Mesenteric fat pad (tissue), 1 donor: ENCODE measurements around a stretch of chr10.

- PRO-cap = no peak
Measured at GRCh38 chr10:78266931-78267603, 233.4 kb downstream of the RPS24 start.

- PRO-cap = unidirectional peak, minus-strand start at chr10:78300255
Measured at GRCh38 chr10:78299775-78300430, 266.2 kb downstream of the RPS24 start.

DNA sequence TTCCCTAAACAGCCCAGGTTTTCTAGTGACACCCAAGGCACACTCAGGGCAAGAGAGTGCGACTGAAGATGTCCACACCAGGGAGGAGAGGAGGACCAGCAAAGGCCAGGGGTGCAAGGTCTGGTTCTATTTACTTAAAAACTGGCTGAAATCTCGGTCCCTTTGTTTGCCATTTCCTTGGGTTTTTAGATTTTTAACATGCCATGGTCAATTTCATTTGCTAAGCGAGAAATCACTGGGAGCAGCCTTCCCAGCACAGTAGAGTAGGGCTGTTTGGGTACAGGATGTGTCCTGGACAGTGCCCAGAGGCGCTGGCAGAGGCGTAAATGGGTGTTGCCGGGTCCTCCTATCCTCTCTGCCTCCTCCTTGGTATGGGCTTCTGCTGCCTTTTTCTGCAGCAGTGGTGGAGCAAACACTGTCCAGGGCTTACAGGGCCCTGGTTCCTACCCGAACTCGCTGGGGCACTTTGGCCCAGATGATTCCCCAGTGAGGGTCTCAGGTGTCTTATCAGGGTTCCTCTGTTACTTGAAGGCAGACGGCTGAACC is 298.3 kb downstream of the RPS24 start:
- PRO-cap = no peak

DNA sequence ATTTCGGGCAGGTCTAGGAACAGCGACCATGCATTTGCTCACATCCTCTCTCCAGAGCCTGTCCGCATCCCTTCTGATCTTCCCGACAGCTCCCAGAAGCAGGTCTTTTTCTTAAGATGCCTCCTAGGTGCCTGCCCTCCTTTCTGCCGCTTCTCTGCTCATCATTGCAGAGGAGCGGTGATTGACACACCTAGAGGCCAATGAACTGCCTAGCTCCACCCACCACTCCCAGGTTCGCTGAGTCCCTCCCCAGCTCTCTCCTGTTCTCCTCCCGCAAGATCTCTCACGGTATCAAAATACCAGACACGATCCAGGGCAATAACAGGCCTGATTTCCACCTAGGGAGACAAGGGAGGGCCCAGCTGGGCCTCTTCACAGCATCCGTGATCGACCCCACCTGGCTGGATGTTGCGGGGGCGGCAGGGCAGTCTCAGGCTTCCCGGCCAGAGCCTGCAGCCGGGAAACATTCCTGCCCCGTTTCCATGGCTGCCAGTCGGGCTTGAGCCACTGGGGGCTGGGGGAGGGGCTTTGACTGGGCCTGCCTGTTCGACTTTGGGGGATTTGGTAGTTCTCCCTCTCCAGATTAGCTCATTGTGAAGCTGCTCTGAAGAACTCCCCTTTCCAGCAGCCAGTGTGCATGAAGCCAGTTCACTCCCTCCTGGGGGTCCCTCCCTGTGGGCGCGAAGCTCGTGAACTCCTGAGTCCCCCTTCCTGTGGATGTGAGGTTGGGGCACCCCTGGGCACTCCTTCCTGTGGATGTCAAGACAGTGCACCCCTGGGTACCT is 373.5 kb downstream of the RPS24 start:
- PRO-cap = no peak

DNA sequence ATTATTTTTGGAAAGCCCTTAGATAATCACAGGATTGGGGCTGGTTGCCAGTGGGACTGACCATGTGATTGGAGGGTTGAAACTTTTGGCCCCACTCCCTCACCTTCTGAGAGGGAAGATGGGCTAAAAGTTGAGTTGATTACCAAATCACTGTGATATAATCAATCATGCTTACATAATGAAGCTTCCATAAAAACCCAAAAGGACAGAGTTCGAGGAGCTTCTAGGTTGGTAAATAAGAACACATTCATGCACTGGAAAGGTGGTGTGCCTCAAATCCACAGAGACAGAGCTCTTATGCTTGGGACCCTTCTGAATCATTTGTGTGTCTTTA is 393.9 kb downstream of the RPS24 start:
- PRO-cap = no peak

DNA sequence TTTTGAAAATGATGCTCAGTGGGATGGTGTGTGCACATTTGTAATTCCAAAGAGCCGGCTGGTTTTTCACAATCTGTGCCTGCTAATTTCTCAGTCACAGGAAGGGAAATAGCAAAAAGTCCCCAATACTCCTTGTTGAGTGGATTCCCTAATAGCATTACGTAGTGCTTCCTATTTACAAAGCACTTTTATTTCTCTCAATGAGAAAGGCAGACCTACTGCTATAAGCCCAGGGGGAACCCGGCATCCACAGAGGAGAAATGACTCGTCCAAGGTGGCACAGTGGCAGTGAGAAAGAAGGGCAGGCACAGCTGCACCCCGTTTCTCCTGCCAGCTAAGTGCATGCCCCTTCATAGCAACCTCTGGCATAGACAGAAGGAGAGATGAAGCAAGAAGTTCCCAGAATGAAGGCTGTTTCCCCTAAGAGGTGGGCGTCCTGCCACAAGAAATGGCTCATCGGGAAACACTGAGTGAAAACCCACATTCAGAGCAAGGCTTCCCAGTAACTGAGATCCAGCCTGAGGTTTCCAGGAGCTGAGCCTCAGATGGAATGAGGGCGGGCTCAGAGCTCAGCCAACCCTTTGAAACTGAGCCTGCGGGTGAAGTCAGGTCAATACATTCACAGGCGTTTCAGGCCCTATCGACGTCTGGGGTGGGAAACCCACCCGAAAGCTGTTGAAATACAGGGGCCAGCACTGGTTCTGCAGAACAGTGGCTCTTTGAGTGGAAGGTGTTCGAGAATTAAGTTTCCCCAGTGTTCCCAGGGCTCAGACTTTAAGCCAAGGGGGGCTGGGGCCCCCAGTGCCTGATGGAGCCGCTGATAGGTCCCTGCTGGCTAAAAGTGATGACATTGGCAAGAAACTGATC is 510.0 kb downstream of the RPS24 start:
- PRO-cap = no peak

DNA sequence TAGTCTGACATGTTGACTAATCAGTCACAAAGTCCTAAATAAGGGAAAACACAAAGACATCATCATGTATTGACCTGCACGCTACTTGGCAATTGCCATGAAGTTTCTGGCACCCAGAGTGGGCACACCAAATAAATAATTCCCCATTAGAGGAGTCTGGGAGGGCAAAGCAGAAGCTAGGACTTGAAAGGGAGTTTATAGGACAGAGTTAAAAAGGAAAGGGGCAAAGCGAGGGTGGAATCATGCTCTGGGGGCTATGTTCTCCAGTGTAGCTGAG is 417.3 kb upstream of the ZMIZ1 start:
- PRO-cap = no peak

GRCh38 chr10:78802460-78803325 is 266.1 kb upstream of the ZMIZ1 start:
- PRO-cap = no peak

DNA sequence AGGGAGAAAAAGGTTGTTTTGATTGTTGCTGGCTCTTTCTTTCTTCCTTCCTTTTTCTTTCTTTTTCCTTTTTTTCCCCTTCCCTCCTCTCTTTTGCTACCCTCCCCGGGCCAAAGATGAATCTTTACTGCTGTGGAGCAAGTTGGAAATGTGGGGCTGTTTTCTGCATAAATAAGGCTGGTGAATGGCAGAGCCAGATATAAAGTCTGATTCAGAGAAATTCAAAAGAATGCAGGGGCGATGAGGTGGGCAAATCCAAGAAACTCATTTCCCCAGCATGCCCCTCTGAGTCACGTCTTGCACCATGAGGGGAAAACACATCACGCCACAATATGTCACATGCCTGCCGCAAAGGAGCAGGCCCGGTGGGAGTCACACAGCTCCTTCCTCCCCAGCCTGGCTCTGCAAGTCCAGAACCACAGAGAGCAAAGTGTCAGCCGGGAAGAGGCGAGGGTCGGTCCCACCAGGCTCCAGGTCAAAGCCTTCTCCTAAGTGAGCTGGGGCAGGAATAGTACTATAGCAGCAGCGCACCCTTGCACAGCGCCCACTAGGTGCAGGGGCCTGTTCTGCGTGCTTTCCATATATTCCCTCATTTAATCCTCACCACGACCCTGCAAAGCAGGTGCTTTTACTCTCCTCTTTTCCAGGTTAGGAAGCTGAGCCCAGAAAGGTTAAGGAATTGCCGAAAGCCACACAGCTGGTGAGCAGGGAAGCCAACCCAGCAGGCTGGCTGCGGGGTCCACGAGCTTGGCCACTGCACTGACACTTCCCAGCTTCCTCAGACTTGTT is 94.2 kb upstream of the ZMIZ1 start:
- PRO-cap = no peak

- PRO-cap = no peak
Measured at GRCh38 chr10:78977719-78978488, 90.9 kb upstream of the ZMIZ1 start.

GRCh38 chr10:79059101-79059736 is 9.5 kb upstream of the ZMIZ1 start:
- PRO-cap = no peak

- PRO-cap = no peak
Measured at GRCh38 chr10:79069834-79070694, 1.3 kb downstream of the ZMIZ1 start.

DNA sequence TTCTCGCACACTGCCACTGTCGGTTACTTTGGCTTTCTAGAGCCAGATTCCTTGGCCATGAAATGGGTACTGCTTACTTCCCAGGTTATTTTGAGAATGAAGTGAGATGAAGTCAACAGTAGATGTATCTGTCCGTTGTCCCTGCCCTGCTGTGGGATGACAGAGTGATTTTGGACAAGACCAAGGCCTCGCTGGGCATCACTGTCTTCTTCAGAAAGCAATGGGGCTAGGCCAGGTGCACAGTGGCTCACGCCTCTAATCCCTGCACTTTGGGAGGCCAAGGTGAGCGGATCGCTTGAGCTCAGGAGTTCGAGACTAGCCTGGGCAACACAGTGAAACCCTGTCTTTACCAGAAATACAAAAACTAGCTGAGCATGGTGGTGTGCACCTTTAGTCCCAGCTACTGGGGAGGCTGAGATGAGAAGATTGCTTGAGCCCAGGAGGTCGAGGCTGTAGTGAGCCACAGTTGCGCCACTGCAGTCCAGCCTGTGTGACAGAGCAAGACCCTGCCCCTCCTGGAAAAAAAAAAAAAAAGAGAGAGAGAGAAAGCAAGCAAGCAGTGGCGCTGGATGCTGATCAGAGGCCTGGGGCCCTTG is 25.8 kb downstream of the ZMIZ1 start:
- PRO-cap = no peak

DNA sequence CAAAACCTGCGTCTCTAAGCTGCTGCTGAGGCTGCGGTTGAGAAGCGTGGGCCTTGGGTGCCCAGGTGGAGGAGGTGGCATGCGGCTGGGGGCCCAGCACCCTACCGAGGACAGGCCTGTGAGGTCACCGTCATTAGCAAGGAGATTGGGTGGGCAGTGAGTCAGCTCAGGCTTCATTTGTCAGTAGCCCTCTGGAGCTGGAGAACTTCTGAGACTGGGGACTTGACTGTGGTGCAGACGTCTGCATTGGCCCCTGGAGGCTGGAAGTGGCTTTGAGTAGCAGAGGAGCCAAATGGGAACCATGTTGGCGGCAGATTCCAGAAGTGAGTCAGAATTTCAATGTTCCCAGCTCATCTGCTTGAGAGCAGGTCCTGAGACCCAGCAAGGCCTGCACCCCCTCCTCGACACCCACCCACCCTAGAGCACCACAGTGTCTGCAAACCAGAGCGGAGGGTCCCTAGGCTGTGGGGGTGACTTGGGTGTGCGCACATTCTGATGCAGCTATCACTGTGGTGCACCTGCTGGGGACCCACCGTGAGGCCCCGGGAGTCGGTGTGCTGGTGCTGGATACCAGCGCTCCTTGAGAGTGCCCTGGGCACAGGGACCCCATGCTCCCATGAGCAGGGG is 30.1 kb downstream of the ZMIZ1 start:
- PRO-cap = no peak

- PRO-cap = no peak
Measured at GRCh38 chr10:79099982-79100667, 31.4 kb downstream of the ZMIZ1 start.

DNA sequence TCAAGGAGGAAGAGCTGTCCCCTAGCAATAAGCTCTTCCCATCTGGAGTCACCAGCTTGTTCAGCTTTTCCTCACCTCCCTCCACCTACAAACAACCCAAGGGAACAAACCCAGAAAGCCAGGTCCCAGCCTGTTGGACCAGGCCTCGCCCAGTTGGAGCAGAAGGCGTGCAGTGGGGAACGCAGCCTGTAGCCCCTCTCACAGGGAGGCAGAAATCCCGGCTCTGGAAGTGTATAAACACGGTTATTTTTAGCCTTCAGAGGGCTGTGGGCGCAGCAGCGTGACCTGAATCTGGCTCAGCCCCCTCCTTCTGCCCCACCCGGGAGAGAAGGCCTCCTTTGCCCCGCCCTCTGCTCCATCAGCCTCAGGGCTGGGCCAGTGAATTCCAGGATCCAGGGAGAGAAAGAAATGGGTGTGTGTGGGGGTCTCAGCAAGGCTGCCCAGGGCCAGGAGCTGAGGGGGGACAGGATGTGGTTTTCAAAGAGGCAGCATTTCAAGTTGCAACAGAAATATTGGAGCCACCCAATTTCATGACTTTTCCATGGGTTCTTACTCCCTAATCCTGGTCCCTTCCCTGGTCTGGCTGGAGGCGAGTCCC is 33.4 kb downstream of the ZMIZ1 start:
- PRO-cap = no peak

DNA sequence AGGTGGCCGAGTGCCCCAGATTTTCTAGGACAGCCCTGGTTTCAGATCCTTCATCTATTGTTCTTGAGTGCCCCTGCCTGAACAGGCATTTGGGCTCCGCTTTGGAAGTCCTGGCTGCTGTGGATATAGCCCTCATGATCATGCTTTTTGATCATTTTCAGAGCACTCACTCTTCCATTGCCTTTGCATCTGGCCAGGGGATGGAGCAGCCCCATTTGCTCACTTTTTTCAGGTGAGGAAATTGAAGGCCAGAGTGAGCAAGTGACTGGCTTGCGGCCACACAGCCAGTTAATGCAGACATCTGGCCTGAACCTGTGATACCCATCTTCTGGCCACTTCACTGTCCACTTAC is 38.1 kb downstream of the ZMIZ1 start:
- PRO-cap = no peak

DNA sequence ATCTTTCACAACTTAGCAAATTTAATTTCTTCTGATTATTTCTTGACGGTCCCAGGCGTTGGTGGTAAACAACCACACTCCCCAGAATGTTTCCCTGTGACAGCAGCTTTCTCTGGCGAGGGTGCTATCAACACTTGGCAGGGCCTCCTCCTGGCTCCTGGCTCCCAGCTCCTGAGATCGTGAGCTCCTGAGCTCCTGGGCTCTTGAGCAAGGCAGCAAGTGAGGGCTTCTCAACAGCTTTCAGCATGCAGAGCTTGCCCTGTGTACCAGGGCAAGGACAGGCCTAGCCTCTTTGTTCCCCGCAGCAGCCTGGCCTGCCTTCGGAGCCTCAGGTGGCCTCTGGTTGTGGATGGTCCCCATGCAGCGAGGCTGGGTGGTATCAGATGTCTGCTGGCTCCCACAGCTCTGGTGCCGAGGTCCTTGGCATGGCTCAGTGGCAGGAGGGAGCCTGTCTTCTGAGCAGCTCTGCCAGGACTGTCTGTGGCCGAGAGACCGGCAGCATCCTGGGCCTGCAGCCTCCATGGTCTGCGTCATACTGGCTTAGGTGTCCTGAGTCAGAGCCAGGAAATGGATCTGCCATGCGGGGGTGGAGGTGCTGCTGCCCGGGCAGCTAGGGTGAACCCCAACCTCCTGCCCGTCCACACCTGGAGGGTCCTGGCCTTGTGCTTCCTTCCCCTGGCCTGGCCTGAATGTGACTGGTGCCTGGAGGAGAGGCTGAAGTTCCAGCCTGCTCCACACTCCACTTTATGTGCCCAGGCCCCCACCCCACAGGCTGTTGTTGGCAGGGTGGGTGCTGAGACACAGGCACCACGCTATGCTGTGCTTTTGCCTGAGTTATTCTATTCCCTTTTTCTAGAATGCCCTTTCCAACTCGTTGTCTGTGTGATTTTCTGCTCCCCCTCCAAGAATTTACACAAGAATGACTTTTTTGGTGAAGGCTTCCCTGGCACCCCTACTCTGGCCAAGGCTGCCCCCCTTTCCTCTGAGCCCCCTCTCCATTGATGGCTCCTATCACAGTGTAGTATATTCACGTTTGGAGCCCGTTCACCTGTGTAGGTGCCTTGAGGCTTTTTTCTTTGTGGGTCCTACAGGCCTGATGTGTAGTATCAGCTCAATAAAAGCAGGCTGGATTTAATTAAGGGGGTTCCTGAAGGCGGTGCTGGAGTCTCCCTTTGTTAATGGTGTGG is 44.4 kb downstream of the ZMIZ1 start:
- PRO-cap = no peak

DNA sequence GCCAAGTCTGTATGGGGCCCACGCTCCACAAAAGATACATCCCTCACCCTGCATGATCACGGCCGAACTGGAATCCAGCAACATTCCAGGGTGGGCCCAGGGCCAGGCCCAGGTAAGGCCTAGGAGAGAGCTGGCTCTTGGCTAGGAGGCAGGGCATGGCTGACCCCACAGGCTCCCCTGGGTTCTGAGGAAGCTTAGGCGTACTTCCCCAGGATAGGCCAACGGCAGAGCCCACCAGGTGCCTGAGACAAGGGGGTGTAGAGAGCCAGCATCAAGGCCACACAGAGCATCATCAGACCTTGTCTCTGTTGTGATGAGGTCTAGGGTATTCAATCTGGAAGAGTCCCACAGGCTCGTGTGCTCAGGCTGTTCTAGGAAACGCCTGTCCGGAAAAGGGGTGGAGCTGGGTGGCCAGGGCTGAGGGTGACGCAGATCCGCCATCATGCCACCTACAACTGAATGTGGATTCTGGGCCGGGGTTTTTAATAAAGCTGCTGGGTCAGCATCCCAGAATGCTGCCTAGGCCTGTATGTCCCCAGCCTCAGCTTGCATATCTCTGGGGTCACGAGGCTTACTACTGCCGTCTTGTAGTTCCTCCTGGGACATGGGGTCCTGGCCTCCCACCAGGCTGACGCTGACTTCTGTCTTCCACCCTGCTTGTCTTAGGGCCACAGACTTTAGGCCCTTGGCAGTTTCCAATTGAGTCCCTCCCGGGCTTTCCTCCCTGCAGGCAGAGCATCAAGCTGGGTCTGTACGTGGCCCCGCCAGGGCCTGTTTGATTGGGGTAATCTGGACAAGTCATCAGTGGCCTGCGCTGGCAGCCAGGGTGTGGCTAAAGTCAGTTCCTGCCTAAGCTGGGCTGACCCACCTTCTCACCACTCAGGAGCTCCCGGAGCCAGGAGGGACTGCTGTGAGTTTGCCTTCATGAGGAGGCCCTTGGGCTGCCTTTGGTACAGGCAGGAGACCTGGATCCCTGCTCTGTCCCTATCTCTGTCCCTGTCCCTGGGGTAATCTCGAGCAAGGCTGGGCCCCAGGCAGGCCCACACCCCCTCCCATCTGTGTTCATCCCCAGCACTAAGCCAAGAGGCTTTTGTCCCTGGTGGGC is 79.8 kb downstream of the ZMIZ1 start:
- PRO-cap = no peak

DNA sequence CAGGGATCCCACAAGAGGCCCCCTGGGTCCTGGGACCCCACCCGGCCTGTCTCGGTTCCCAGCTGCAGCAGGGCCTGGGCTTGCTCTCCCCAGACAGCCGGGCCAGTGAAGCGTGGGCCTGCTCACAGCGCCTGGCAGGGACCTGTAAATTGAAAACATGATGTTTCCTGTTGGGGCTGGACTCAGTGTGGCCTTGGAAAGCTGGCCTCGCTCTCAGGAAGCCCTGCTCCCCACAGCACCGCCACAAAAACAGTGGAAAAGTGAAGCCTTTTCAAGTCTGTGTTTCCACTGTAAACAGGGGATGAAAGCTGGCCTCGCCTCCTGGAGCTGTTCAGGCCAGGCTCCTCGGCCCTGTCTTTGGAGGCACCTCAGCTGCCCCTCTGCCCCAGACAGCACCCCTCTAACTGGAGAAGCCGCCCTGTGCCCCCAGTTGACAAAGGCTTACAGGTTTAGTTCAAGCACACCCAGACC is 108.3 kb downstream of the ZMIZ1 start:
- PRO-cap = no peak